Left cardiac atrium (tissue), 1 donor: Measurements from ENCODE around the gene POLR3A.

GRCh38 chr10:77009636-77010211, 627.9 kb downstream of the KCNMA1 start:
- PRO-cap: no peak

DNA sequence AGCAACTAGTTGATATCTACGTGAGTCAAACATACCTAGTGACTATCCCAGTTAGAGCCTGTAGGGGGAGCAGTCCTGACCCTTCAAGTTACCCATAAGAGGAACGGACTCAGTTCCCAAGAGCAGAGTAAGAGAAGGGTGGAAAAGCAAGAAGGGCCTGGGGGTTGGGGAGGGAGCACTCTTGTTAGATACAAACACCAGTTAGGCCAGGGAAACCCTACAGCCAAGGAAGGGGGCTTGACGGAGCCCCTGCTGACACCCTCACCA, 600.2 kb downstream of the KCNMA1 start:
- PRO-cap: no peak

GRCh38 chr10:77078552-77079032, 559.0 kb downstream of the KCNMA1 start:
- PRO-cap: no peak

GRCh38 chr10:77416701-77417308, 220.8 kb downstream of the KCNMA1 start:
- PRO-cap: no peak

- PRO-cap: no peak
Measured at GRCh38 chr10:77469841-77470463, 167.7 kb downstream of the KCNMA1 start.

GRCh38 chr10:77496660-77497245, 140.9 kb downstream of the KCNMA1 start:
- PRO-cap: no peak

DNA sequence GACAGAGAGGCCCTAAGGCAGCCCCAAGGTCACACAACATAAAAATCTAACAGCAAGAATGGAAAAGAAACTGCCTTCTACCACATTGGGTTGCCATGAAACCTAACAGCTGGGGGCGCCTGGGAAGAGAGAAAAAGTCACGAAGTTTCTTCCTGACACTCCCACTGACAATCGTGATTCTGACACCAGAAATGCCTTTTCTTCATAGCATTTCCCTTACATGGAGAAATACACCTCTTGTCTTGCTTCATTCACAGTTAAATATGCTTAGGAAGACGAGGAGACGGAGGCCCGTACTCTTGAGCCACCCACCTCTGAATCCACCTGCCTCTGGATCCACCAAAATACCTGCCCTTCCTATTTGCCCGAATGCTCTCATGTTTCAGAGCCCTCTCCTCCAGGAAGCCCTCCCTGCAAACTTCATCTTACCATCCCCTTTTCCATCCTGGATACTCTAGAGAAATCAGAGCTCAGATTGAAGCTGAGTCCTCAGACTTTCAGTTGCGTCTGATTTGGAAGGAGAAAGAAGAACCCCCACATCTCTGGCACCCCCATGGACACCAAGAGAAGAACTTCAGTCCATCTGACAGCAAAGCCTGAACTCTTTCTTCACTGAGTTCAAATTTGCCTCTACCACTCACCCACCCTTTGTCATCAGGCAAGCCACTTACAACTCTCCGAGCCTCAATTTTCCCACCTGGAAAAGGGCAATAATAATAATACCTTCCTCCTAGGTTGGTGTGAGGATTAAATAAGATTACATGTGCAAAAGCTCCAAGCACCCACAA, 135.4 kb downstream of the KCNMA1 start:
- PRO-cap: no peak

DNA sequence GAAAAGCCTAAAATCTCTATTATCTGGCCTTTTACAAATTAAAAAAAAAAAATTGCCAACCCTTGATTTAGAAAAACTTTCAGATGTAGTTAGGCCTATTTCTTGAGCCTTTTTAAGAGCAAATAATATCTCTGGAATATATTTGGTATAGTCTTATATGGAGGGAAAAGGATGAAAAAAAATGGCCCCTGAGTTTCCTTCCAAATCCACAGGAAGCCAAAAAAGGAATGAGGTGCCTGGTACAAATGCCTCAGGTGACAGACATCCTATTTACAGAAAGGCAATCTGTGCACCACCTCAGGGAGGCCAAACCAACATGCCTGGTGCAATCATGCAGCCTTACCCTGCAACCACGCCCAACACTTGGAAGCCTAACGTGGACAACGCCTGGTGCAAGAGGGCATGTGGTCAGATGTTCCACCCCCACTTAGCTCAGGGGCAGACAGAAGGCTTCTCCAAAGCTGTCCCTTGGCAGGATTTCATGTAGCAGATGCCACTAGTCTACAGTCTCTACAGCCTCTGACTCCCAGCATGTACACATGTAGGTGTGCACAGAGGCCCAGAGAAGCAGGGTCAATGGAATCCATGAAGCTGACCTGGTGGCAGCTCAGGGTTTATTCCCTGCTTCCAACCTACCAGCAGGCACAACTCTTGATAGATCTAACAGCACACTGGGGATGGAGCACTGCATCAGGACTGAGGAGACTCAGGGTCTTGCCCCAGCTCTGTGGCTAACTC, 89.5 kb downstream of the KCNMA1 start:
- PRO-cap: no peak

GRCh38 chr10:77554881-77555522, 82.6 kb downstream of the KCNMA1 start:
- PRO-cap: no peak

GRCh38 chr10:77606507-77607344, 30.9 kb downstream of the KCNMA1 start:
- PRO-cap: no peak

DNA sequence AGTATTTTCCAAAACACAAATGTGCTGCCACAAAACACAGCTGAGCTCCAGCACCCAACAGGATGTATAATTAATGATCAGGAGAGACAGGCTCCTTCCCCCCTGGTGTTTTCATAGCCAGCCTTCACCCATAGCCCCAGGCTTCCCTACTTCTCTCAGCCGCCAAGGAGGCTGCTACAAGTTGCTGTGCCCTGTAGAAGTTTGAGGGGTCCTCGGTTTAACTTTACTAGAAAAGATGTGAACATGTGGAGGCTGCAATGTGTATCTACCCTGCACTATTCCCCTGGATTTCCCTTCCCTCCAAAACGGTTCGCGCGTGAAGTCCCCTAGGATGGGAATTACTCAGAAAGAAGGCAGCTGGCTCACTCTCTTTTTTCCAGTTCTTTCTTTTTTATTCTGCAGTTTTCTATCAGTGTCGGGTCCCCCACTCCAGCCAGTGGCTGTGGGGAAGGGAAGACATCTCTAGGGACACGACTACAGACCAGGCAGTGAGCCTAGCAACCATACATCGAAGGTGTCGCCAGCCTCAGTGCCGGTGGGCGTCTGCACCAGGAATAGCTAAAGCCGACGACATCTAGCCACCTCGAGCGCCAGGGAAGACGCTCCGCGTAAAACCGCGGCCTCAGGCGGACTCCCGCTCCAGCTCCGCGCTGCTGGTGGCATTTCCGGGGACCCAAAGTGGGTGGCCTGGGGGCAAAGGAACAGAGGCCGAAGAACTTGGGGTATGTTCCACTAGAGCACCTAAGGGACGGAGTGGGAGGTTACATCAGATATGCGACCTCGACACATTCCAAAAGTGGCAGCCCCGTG, 1.6 kb downstream of the KCNMA1 start:
- PRO-cap: no peak

GRCh38 chr10:77788433-77788957, 138.1 kb downstream of the DLG5 start:
- PRO-cap: no peak

- PRO-cap: no peak
Measured at GRCh38 chr10:77881038-77882017, 45.2 kb downstream of the DLG5 start.

GRCh38 chr10:78029332-78030285, at the start of gene POLR3A:
Gene POLR3A (minus strand): TSS chr10:78029515.
- PRO-cap: bidirectional peak, plus-strand start at chr10:78029643, minus-strand start at chr10:78029513

GRCh38 chr10:78040515-78041693, 7.2 kb downstream of the RPS24 start:
- PRO-cap: no peak

DNA sequence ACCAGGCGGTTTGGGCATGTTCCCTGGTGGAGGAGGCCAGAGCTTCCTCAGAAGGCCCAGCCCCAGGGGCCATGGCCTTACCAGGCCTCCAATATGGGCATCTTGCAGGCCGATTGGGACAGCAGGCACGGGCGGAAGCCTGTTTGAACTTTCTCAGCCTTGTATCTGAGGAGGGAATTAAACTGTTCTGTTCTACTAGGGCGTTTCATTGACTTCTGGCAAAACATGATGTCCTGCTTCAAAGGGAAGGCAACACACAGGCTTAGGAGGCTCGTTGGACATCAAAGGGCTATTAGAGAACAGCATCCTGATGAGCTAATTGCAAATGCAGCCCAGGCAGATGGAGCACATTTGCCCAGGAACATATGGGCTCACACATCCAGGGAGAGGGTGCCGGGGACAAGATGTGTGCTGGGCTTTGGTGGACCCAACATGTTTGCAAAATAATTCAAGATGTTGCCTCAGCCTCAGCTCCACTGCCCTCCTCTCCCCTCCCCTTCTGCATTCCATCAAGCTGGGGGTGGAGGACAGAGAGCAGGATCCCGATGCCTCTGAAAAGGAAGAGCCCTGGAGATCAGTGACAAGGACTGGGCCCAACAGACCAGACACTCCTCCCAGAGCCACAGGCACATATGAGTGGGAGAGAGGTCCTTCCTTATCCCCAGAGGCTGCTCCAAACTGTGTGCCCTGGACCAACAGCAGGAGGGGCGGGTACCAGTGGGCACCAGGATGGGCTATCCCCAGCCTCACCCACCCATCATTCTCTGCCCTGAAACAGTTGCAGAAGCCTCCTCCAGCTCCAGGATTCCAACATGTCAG, 217.1 kb upstream of the ZMIZ1 start:
- PRO-cap: no peak

DNA sequence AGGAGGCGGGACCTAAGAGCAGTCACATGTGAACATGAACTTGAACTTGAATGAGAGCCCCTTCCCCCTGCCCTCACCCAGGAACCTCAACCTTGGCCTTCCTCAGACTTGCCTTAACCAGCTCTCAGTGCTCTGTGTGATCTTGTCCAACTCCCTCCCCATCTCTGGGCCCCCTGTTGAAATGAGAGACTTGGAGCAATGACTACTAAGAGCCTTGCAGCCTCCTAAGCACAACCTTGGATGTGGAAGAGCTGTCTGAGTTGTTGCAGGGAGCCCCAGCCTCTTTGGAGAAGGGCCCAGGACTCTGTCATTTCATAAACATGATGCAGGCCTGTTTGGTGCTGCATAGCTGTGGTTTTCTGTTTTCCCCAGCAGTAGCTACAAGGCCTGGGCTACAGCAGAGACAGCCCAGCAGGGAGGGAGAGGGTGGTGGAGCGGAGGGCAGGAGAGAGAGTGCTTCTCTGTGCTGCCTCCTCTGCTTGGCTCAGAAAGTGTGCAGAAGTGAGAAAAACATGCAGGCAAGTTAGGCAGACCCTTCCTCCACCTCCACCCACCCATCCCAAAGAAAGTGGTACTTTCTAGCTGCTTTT, 123.9 kb upstream of the ZMIZ1 start:
- PRO-cap: no peak

- PRO-cap: no peak
Measured at GRCh38 chr10:78950948-78951301, 117.8 kb upstream of the ZMIZ1 start.

DNA sequence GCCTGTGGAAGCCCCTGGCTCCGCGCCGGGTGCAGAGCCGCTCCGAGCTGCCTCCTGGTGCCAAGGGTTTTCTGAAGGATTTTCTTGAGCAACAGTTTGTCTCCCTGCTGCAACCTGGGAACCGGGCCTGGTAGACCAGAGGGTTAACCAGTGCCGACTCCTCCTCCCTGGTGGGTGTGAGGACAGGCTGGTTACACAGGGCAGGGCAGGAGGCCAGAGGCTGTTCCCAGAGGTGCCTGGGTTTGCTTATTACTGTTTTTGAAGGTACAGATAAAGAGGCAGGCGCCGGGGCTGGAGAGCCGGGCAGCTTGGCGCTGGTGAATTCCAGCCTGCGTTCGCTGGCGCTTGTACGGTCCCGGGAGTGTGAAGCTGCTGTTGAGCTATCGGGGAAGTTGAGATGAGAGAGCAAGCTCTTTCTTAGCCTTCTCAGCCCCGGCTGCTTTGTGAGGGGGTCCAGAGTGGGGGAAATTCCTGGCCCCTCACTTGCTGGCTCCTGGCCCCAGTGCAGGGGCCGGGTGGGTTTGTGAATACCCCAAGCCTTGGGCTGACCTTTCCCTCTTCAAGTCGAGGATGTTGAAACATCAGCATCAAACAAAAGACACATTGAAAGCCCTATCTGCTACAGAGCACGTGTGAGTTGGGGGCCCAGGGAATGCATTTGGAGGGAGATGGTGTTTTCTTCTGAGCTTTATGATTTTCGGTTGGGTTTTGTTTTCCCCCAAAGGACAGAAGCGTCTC, 2.5 kb downstream of the ZMIZ1 start:
- PRO-cap: bidirectional peak, plus-strand start at position 273 of the sequence, minus-strand start outside the sequence

- PRO-cap: no peak
Measured at GRCh38 chr10:79087368-79088776, 19.1 kb downstream of the ZMIZ1 start.